Epidermal melanocyte (primary cell): ENCODE measurements around a stretch of chr13.

GRCh38 chr13:42275084-42275523, 3.2 kb downstream of the AKAP11 start:
- RRBS = no CpG with 5 or more reads among the region's 2 CpGs

GRCh38 chr13:42294942-42295198, 22.9 kb downstream of the AKAP11 start:
- RRBS = no CpG with 5 or more reads among the region's 1 CpG

- RRBS = no CpG with 5 or more reads among the region's 7 CpGs
Measured at GRCh38 chr13:42303344-42304147, 31.6 kb downstream of the AKAP11 start.

GRCh38 chr13:42320291-42321013, 48.5 kb downstream of the AKAP11 start:
- RRBS = no CpG with 5 or more reads among the region's 9 CpGs

DNA sequence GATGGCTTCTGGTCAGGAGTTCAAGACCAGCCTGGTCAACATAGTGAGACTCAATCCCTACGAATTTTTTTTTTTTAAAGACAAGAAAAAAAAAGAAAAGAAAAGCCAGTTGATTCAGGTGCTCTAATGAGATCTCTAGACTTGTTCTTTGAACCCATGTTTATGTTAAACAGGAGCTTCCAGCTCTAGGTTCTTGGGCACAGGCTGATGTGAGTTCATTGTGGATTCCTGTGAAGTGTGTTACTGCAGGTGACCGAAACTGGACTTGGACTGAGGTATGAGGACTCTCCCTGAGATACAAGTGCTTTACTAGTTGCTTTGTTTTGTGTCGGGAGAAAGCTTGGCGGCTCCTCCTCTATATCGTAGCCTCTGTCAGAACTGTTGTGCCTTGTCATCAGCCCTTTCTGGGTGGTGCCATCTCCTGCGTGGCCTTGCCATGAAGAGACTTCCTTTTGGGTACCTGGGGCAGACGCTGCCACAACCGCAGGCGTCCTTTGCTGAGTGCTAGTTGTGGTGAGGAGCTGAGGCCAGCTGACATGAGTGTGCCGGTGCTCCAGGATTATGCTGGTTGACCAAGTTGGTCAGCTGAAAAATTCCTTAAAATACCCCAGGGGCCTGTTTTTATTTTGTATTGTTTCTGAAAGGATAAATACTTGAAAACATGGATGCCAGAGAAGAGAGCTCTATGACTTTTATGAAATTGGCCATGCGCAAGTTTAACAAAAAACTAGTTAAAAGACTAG, 124.5 kb downstream of the AKAP11 start:
- RRBS = no CpG with 5 or more reads among the region's 11 CpGs

DNA sequence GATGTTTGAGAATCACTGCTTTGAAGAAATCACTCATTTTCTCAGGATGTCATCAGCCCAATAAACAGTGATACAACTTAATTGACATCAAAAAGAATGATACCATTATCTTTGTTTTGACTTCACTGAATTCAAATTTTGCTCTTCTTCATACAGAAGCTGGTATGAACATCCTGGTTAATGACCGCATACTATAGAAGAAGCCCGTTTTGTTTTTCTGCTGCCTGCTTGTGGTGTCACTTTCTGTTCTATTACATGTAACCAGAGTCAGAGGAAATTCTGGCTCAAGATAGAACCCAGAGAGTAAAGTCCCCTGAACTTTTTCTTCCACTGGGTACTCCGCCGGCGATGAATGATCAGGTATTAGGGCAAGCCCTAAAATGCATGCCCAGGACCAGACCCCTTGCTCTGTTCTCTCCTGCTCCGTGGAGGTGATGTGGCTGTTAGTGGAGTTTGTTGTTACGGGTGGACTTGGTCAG, 134.4 kb downstream of the AKAP11 start:
- RRBS = no CpG with 5 or more reads among the region's 7 CpGs

DNA sequence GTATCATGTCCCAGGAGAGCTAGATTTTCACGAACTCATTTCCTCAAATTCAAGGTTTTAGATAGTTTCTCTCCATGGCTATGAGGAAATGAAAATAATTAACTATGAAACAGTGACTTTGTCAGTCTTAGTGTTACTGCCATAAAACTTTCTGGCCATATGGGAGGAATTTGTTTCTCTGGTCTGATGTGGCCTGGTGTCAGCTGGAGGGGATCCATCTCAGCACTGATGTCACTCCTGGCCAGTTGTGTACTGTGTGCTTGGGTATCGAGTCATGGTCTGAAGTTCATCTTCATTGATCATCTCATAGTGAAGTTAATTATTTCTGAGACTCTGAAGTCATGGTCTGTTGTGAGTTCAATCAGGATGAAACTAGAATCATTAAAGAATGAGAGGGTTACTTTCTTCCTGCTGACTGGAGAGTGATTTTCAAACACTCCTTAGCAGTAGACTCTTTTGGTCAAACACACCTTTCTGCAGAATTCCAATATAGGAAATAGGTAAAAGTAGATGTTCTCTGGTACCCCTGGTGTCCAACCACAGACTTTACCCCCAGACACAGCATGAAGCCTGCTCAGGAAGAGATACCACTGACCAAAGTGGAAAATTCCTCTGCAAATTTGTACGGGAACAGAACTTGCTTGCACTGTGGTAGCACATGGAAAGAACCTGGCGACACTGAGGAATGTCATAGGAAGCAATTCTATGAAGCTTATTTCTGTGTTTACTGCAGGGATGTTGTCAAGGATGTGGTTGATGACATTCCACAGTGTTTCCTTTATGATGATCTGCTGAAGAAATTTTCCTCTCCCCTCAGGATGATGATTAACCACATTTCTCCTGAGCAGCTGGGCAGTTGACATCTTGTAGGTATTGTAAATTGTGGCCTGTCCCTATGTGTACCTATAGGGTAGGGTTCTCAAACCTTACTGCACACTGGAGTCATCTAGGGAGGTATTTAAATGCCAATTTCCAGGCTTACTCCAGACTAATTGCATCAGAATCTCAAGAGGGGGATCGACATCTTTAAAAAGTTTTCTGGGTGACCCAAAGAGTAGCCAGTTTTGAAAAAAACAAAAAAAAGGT, 49.0 kb upstream of the TNFSF11 start:
- RRBS = no CpG with 5 or more reads among the region's 5 CpGs

DNA sequence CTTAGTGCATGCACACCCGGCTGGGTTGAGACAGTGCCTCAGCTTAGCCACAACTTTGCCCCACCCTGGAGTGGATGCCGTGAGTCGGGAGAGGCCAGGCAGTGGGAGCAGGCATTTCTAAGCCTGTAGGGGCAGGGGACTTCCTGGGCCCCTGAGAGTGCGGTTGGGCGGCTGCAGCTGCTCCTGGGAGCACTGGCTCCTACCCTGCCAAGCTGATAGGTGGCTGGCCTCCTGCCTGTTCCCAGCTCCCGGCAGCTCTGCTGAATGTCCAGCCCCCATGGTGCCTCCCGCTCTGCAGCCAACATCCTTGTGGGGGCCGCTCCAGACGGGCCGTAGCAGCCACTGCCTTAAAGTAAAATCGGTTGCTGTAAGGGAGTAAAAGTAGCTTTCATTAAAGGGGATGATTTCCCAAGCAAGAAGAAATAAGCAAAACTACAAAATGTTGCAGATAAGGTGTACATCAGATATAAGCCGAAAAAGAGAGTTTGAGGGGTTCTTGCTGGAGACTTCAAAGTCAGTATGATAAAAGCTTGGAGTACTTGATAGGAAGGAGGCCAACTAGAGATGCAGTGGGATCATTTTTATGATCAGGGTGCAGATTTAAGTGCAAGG, 13.5 kb downstream of the DNAJC15 start:
- RRBS = no CpG with 5 or more reads among the region's 12 CpGs

DNA sequence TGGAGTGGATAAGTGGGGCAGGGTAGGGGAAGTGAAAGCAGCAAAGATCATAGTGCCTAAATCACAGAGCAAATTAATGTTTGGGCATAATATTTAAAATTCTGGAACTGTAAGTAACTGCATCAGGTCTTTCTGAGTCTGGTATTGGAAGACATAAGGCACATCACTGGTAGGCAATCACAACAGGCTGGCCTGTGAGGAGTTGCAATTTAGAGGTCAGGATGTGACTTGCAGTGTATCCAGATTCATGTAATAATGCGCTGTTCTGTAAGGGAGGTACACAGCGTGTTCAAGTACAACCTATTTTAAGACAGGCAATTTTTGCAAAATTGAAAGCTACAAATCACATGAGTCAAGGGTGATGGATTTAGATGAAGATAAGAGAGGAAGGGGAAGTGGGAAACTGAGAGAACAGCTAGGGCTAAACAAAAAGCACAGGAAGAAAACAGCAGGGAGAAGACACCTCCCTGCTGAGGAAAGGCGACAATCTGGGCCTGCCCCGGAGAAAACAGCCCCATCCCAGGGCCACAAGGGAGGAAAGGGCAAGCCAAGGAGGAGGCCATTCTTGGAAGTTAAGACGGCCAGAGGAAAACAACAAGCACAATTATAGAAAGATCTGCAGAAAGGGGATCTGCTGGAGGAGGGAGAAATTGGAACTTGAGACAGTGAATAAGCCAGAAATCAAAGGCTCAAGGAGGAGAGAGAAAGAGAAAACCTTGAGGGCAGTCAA, 138.2 kb downstream of the LACC1 start:
- RRBS = no CpG with 5 or more reads among the region's 5 CpGs

GRCh38 chr13:44259536-44260042, 98.5 kb upstream of the SMIM2 start:
- RRBS = no CpG with 5 or more reads among the region's 7 CpGs

DNA sequence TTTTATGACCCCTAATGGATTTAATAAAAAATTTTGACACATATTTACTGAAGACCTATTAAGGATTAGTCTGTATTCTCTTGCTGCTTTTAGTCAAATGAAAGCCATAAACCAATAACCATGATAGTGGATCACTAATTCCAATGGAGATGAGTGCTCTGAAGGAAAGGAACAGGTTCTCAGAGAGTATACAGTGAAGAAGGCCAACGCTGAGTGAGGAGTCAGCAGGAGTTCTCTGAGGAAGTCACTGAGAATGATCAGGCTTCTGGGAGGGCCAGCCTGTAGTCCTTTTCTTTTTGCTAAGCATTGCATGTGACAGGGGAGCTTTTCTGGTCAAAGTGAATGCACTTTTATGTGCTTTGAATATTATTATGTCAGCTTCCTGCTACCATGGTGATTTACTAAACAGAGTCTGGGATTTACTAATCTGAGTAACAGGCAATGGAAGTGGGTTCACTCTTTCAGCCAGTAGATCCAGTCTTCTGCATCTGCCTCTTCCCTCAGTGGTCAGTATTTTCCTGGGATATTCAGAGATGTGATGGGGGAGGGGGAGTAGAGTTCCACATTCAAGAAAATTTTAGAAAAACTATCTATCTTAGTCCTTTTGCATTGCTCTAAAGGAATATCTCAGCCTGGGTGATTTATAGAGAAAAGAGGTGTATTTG, 81.1 kb upstream of the SERP2 start:
- RRBS = no CpG with 5 or more reads among the region's 1 CpG

DNA sequence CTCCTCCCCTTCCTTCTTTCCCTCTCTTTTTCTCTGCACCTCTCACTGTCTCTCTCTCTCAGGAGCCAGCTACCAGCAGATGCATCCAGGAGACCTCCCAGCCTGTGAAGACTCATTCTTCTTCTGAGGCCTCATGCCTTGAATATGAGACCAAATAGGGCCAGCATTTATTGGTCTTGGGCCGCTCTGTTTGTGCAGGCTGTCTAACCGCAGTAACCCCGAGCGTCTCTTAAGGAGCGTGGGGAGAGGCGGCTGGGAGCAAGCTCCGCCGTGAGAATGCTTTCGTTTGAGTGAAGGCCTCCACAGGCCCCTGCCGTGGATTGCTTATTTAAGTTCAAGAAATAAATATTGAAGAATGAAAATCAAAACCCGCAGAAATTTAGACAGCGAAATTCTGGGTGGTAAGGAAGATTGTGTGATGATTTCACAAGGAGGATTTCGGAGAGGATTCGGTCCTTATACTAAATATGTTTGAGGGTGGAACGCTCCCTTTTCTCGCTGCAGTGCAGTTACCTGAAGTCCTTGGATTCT, 166.9 kb downstream of the NUFIP1 start:
- RRBS = no CpG with 5 or more reads among the region's 16 CpGs

GRCh38 chr13:45056173-45056889, 64.0 kb upstream of the GTF2F2 start:
- RRBS = no CpG with 5 or more reads among the region's 5 CpGs

DNA sequence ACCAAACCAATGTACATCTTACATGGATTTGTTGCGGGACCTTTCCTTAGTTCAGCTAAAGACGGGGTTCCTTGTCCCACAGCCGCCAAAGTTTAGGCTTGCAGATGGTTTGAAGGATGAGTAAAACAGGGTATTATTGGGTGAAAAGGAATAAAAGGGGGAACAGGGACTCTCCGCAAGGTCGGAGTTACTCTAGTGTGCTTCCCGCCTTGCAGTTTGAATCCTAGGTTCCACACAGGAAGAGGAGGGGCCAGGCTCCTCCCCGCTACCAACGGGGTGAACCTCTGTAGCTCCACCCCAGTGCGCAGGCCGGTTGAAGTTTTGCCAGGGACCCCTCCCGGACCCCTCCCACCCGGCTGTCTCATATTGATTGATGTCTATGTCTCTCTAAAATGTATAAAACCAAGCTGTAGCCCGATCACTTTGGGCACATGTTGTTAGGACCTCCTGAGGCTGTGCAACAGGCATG, 11.6 kb upstream of the GTF2F2 start:
- RRBS = no CpG with 5 or more reads among the region's 13 CpGs

- RRBS = no CpG with 5 or more reads among the region's 4 CpGs
Measured at GRCh38 chr13:45168147-45168599, 32.7 kb downstream of the KCTD4 start.

GRCh38 chr13:45242934-45243551, 42.2 kb upstream of the KCTD4 start:
- RRBS = no CpG with 5 or more reads among the region's 10 CpGs

- RRBS = no CpG with 5 or more reads among the region's 1 CpG
Measured at GRCh38 chr13:45342096-45342256, 993 bp upstream of the TPT1 start.

GRCh38 chr13:45367991-45368490, 27.1 kb upstream of the TPT1 start:
- RRBS = no CpG with 5 or more reads among the region's 5 CpGs

- RRBS = no CpG with 5 or more reads among the region's 5 CpGs
Measured at GRCh38 chr13:45371733-45372280, 30.8 kb upstream of the TPT1 start.

DNA sequence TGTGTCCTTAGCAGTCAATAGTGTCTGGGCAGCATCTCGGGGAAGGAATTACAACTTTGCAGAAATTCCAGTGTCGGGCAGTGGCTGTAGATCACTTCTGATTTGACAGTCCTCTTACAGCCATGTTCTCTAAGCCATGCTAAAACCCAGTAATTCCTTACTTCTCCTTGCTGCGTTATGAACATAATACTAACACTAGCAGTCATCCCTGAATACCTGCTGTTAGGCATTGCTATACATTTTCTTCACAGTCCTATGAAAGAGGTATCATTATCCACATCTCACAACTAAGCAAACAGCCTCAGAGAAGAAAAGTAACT, 3.3 kb downstream of the SLC25A30 start:
- RRBS = no CpG with 5 or more reads among the region's 3 CpGs